Camera-type eye (tissue), 1 donor: ENCODE measurements around the gene KLHL30.

- RAMPAGE, long total RNA = no peak
Observed at GRCh38 chr2:238107495-238107906, 7.4 kb downstream of the ESPNL start.

DNA sequence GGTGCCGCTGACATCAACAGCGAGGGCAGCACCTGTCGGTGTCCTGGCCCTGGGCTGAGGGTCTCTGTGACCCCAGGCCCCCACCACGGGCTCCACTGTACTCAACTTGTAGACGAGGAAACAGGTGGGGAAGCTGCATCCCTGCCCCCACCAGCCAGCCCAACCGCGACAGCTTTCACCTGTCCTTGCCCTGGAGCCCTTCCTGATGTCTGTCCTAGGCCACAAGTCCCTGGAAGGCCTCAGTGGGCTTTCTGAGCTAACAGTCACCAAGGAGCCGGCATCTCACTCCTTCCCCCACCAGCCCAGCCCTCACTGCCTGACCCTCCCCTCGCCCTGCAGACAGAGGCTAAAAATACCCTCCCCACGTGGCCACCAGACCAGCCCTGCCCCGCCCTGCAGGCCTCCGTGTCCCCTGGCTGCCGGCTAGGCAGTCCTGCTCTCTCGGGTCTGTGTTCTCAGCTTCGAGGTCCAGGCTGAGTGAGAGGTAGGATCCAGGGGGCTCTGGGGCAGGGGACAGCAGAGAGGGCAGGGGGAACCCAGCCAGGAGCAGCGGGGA lies at the start of gene KLHL30:
Gene KLHL30, plus strand, starts transcription at position 394 of the 556 bp plus-strand sequence.
- RAMPAGE, long total RNA = no peak

DNA sequence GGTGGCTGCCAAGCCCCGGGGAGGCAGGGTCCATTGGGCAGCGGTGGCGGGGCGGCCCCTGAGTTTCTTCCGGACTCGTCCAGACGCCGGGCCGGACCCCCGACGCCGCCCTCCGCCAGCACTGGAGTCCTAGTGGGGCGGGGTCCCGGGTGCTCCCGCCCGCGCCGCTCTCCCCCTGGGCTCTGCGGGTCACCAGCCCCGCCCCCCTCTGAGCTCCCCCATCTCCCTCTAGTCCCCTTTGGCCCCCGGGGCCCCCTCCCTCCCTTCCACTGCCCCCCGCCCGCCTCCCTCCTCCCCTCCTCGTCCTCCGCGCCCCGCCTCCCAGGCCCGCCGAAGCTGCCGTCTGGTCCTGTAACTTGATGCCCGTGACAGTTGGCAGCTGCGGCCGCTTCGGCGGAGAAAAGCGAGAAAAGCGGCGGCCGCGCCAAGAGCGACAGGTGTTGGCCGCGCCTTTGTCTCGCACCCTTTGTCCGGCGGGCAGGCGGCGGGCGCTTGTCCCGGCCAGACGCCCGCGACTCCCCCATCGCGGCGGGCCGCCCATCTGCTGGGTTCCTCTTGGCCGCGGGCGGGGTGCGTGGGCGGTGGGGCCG lies 798 bp upstream of the HES6 start:
- RAMPAGE, long total RNA = start-site peak on the minus strand centred at position 110 of the sequence, 44 bp wide, 7 reads

GRCh38 chr2:238241131-238241893 lies 1.5 kb upstream of the HES6 start:
- RAMPAGE, long total RNA = no peak

GRCh38 chr2:238245479-238245955 lies 5.7 kb upstream of the HES6 start:
- RAMPAGE, long total RNA = no peak

DNA sequence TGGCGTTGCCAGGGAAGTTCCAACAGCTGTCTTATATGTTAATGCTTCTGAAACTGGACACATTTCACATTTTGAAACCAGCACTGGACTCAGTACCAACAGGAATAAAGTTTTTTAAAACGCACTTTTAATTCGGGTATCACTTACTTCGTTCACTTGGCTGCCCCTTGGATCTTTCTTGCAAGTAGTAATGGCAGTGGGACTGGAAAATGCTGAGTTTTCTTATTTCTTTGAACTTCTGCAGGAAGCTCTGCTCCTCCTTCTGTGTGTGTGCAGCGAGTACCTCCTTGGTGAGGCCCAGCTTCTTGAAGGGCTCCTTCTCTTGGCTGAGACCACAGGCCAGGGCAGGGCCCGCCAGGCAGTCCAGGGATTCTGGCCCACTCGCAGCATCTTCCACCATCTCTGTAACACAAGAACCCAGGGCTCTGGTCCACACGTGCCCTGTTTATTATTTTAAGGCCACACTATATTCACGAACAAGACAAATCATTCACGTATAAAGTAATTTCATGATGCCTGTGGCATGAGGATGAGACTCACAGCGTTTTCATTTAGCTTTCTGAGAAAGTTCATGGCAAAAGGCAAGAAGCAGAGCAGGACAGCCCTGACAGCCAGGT lies 15.8 kb upstream of the HES6 start:
- RAMPAGE, long total RNA = no peak

DNA sequence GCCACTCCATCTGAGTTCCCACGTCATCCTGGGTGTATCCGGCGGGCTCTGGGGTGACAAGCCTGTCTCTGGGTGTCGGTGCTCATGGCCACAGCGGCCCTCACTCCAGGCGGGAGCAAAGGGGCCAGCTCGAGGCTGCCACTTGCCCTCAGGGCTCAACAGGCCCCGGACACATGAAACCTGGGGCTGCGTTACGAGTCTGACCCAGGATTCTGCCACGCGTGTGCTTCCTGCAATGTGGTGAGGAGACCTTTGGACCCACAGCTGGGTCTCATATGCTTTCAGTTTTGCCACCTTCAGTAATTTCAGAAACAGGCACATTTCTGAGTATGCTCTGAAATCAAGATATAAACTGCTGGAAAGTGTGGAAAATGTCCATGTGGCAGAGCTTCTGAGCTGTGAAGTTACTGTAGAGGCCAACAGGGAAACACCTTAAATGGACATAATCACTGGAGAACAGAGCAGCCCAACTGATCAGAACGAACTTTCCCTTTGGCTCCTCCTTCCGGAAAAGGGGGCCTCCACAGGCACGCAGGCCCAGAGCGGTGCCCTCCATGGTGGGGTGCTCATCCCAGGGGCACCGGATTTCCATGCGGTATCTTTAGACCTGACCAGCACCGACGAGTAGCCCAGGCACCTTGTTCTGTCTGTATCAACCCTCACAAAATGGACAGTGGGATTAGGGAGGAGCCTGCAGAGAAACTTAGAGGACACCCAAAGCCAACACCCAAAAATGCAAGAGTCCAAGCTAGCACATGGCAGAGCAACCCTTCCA lies 14.1 kb downstream of the PER2 start:
- RAMPAGE, long total RNA = no peak

GRCh38 chr2:238277715-238278387 lies 10.6 kb downstream of the PER2 start:
- RAMPAGE, long total RNA = no peak

- RAMPAGE, long total RNA = no peak
Observed at GRCh38 chr2:238281976-238282380, 6.4 kb downstream of the PER2 start.

GRCh38 chr2:238349029-238349468 lies 28.7 kb downstream of the TRAF3IP1 start:
- RAMPAGE, long total RNA = no peak

DNA sequence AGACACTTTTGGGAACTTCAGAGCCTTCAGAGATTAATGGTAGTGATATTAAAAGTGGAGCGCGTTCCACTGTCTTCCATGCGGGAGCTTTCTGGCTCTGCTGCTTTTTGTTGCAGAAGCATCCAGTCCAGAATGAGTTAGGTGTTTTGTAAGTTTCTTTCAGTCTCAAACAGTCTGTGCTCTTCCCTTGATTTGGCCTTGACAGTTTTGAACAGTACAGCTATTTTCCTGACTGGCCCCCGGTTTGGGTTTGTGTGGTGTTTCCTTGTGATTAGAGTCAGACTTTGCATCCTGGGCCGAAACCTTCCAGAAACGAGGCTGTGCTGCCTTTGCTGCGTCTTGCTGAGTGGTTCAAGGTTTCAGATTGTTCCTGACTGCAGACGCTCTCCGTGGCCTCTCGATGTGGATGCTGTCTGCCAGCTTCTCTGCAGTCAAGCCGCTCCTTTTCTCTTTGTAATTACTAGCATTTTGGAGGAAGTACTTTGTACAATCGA lies 49.0 kb downstream of the TRAF3IP1 start:
- RAMPAGE, long total RNA = no peak

DNA sequence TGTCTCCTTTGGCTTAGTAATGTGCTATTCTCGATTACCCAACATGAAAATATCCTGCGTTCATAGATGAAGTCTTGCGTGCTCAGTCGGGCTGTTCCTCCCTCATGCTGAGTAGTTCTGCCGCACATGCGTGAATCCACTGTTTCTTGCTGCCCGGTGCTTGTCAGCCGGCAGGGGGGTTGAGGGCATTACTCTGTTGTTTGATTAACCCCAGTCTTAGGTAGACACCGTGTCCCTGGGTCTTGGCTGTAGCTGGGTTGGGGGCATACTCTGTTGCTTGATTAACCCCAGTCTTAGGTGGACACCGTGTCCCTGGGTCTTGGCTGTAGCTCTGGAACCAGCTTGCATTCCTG lies 22.2 kb upstream of the ASB1 start:
- RAMPAGE, long total RNA = no peak

DNA sequence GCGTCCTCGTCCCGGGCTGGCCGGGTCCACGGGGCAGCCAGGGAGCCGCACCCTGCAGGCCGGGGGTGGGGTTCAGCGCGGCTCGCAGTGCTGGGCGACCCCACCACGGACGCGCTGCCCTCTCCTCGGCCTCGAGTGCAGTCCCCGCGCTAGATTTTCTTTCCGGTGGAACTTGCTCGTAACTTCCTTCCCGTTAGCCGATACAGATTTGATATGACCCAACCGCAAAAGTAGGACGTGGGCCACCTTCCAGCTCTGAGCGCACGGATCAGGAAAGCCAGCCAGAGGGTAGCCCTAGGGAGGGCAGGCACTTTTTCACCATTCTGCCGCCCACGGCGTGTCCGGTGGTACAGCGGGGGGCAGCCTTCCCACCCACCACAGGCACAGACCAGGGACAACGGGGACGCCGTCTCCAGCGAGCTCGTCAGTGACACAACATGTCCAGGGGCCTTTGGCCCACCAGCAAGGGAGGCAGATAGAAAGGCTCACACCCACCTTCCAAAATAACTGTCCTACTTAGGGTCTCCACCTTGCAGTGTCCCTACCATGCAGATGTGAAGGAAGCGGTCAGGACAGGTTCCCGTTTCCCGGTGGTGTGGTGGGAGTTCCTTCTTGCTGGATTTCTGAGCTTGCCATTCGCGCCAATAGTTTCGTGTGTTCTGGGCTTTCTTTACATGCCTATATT lies 614 bp downstream of the ASB1 start:
- RAMPAGE, long total RNA = no peak

GRCh38 chr2:238851170-238851727 lies 3.4 kb downstream of the TWIST2 start:
- RAMPAGE, long total RNA = no peak

GRCh38 chr2:238863967-238864751 lies 16.3 kb downstream of the TWIST2 start:
- RAMPAGE, long total RNA = no peak

- RAMPAGE, long total RNA = no peak
Observed at GRCh38 chr2:238991605-238991954, 143.7 kb downstream of the TWIST2 start.

- RAMPAGE, long total RNA = no peak
Observed at GRCh38 chr2:239002656-239003589, 155.0 kb downstream of the TWIST2 start.

DNA sequence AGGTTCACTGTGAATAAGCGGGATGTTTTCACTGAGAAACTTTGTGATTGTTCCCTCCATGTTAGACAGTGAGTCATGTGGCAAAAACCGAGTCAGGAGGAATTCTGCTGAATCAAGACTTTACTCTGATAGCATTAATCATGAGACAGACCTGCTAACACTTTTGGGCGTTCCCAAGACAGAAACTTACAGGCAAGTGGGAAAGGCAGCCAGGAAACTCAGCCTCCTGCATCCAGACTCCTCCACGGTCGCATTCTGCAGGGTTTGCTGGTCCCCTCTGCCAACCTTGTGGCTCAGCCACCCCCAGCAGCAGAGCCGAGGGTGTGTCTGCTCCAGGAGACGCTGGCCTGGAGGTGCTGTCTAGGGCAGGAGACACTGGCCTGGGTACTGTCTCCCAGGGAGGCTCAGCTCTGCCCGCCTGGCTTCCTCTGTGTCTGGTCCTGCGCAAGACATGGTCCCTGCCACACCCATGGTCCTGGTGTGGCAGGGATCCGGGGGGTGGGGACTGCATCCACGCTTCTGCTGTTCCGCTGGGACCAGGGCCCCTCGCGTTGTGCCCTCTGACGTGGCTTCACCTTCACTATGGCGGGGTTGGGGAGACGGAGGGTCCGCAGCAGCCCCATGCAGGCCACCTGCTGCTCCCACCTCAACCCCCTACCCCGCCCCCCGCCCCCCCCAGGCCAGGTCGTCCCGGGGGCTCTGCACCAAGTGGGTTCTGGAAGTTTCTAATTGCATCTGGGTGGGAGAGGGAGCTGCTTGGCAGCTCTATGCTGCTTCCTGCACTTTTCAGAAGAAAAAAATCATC lies 177.5 kb downstream of the TWIST2 start:
- RAMPAGE, long total RNA = no peak

- RAMPAGE, long total RNA = no peak
Observed at GRCh38 chr2:239075662-239076504, 228.0 kb downstream of the TWIST2 start.

- RAMPAGE, long total RNA = no peak
Observed at GRCh38 chr2:239092807-239093211, 244.9 kb downstream of the TWIST2 start.